Hematopoietic multipotent progenitor cell (in vitro differentiated cells): ENCODE data around the gene GFI1B.

DNA sequence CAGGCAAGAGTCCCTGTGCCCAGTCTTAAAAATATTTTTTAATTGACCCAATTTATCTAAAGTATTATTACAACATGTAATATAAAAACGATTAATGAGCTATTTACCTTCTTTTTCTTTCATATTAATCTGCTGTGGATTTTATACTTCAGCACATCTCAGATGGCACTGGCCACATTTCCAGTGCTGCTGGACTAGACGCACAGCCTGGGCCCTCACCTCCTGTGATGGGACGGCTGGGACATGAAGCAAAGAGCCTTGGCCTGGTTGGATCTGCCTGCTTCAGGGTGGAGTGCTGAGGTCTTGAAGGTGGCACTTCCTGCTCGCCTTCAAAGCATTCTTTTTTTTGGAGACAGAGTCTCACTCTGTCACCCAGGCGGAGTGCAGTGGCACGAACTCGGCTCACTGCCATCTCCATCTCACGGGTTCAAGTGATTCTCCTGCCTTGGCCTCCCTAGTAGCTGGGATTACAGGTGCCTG is 73.2 kb downstream of the RAPGEF1 start:
- CAGE, long polyA plus RNA = no peak

DNA sequence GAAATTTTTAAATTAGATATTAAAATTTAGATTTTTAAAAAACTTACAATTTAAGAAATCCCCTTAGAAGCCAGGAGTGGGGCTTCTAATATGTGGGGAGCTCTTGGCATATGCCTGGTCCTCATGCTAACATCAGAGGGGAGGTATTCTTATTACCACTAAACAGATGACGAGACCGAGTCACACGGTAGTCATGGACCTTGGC is 71.6 kb downstream of the RAPGEF1 start:
- CAGE, long polyA plus RNA = no peak

DNA sequence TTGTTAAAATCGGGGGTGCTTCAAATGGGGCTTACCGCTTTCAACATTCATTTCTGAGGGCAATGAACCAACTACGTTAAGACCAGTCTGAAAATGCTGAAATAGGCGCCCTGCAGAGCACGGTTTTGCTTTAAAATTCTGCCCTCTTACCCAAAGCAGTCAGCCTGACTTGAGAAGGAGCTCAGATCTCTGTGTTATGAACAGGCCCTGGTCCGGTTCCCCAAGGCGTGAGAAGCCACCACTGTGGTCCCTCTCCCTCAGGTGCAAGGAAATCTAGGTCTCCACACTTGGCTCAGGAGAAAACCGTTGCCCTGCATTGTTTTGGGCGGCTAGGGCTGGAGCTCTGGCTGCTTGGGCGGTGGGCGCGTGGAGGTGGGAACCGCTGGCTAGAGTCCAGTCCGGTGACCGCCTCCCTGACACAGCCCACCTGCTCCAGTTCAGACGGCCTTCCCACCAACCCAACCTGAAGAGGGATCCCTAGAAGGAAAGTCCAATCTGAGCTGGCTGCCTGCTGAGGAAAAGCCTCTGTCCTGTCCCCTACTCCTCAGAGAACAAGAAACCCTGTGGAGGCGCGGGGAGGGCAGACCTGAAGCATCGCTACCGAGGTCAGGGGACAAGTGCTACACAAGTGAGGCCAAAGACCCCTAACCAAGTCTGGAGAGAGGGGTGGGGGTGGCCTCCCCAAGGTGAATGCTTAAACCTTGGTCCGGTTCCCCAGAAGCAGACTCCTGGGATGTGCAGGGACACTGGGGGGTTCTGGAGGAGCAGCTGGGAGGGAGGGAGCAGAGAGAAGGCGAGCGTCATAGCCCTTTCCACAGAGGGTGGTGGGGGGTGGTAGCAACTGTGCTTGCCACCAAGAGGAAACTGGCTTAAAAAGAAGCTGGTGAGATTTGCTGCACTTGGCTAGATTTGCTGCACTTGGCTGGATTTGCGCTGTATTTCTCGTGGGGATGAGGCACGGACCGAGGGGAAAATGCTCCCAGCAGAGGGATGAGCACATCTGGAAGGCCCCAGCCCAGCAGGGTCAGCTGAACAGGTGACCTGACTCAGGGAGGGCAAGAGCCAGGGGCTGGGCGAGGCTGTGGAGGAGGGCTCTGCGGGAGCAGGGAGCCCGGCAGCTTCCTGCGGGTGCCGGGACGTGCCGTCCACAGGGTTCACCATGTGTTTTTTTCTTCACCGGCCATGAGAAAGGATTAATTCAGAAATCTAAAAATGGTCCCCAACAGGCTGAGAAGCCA is 65.2 kb downstream of the RAPGEF1 start:
- CAGE, long polyA plus RNA = no peak

DNA sequence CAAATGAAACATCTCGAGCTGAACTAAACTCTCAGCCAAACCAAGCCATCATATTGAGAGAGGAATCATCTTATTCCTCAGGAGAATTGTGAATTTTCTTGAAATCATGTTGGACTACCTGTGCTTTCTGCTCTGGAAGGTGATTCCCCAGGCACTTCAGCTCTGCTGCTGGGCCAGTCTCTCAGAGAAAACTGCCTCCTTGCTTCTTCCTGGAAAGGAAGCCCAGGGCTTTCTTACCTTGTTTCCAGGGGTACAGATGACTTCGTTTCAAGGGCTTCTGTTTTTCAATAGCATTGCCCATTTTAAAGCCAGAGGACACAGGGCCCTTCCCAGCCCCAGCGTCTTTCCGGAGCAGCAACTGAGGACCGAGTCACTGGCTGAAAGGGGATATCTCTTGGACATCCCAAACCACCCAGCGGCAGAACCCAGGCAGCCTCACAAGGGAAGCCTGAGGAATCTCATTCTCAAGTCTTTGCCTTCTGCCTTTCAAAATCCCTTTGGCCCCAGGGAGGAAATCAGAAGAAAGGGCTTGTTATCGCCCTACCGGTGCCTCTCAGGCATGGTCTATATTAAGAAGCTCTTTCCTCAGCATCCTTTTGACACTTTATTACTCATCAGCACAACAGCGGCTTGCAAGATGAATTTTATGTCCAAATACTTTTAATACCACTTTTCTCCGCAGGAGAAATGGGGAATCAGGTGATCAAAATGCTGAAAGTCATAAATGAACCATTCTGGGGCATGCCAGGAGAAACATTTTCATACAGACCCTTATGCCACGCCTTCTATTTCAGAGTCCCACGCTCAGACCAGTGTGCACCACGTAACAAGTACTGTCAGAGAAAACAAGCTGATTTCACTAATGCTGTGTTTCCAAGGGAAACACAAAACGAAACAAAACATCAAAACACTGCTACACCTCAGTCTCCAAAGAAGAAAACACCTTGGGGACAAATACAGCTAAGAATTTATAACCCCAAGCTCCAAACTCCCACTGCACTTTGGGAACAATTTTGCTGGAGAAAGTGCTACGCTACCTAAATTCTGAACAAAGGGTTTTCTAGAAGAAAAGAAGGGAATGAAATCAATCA is 30.1 kb downstream of the RAPGEF1 start:
- CAGE, long polyA plus RNA = no peak

DNA sequence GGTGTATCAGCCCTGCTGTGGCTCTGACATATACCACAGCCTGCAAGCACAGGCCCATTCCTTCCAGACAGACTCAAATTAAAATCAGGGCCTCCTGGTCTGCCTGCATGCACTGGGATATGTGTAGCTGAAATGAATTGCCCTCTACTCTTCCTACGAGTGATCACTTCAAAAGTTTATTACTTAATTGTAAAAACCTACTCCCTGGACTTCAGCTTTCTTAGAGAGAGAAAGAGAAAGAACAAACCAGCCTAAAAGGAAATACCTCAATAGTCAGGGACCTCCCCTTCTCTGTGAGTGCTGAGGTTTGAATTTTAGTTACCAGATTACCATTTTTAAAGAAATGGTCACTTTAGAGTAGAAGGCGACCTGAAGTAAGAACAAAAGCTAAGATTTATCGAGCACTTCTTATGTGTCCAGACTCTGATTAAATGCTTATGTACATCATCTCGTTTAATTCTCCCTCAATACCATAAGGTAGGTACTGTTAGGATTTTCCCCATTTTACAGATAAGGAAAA is 11.4 kb downstream of the RAPGEF1 start:
- CAGE, long polyA plus RNA = no peak

DNA sequence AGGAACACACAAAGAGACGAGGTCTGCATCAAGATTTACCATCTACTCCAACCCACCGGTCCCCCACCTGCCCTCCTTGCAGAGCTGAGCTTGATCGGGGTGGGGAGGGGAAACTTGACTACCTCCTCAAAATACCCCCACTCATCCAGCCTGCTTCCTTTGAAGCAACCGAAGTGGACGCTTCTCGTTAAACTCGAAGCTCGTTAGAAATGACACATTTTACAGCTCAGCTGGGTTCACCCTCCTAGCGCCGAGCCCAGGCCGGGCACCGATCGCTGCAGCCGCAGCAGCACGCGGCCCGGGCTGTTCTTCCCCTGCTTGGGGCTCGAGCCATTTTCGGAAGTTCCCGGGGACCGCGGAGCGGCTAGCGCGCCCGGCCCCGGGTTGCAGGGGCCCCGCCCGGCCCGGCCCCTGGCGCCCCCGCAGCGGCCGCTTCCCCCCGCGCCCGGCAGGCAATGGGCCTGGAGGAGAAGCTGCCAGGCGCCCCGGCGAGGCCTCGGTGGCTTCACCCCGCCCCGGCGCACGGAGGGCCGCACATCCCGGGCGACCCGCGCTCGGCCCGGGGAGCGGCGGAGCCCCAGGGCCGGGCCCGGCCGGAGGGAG is 630 bp downstream of the RAPGEF1 start:
- CAGE, long polyA plus RNA = no peak

- CAGE, long polyA plus RNA = no peak
Measured at GRCh38 chr9:131874944-131875351, 135.1 kb upstream of the RAPGEF1 start.

DNA sequence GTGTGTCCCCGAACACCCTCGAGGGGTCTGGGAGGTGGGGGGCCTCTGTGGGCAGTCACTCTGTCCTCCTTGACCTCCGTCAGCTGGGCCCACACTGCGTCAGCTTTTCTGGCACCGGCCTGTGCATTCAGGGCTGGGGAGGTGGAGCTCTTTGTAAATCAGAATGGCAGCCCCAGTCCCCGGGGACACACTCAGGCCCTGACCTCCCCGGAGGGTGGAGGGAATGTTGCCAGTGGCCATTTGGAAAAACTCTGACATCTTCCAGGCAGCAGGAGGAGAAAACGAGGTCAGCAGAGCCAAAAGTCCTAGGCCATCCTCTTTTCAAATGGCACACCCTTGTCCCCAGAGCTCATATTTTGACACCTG is 83.3 kb downstream of the NTNG2 start:
- CAGE, long polyA plus RNA = no peak

DNA sequence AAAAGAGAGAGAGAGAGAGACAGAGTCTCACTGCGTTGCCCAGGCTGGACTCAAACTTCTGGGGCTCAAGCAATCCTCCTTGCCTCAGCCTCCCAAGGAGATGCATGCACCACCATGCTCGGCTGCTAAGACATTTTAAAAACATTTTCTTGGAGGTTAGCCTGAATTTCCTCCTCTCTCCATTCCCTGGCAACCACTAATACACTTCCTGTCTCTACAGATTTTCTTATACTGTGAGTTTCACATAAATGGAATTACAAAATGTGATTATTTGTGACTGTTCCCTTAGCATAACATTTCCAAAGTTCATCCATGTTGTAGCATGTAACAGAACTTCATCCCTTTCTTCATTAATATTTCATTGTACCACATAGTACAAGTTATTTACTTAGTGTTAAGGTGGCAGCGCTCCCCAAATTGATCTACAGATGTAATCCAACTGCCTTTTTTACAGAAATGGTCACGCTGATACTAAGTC is 82.3 kb downstream of the SETX start:
- CAGE, long polyA plus RNA = no peak

DNA sequence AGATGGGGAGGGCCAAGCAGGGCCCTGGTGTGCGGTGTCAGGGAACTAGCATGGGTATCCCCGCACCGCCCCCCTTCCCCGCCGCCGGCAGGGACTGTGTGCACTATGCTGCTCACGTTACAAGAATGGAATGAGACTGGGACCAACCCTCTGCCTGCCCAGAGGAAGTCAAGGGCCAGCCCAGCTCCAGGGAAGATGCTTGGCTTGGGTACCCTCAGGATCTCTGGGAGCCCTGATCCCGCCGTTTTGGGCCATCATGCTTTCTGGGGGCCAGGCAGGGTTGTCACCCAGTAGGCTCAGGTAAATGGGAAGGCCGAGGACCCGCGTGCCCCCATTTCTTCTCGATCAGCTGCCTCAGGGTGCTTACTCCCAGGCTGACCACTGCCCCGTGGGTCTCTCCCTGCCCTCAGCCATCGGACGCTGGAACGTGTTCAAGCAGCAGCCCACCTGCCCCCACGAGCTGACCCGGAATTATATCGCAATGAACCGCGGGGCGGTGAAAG is 83.4 kb upstream of the BARHL1 start:
- CAGE, long polyA plus RNA = no peak

DNA sequence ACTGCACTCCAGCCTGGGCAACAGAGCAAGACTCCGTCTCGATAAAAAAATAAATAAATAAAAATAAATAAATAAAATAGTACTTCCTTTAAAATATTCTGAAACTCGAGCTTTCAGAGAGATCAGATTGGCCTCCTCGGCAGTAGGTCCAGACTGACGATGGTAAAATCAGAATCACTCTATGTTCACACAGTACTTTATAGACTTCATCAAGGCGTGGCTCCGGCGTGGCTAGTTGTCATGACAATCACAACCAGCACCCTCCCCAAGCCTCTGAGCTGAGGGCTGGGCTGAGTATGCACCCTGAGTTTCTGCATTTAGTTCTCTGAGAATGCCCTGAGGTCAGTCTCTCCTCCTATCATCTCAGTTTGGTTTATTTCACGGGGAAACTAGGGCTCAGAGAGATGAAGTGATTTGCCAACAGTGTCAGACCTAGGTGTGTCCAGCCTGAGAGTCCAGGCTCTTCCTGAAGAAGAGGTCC is 43.3 kb upstream of the BARHL1 start:
- CAGE, long polyA plus RNA = no peak

DNA sequence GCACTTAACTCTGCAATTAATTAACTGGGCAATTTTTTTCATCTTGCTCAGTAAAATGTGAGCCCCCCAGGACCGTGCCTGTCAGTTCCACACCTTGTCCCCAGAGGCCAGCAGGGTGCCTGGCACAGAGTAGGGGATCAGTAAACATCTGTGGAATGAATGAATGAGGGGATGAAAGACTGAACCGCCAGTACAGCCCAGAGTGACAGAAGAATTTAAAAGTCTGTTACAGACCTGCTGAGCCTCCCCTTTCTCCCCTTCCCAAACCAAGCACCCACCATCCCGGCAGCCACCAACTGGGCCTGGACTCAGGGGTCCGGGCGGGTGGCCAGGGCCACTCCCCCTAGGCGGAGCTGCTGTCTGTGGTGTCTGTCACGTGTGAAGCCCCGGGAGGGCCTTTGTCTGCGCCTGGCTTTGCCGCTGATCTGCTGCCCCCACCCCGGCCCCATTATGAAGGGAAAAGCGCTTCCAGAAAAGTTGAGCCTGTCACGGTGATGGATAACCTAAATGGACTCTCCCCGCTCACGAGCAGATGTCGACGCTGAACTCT is 36.4 kb upstream of the BARHL1 start:
- CAGE, long polyA plus RNA = no peak

DNA sequence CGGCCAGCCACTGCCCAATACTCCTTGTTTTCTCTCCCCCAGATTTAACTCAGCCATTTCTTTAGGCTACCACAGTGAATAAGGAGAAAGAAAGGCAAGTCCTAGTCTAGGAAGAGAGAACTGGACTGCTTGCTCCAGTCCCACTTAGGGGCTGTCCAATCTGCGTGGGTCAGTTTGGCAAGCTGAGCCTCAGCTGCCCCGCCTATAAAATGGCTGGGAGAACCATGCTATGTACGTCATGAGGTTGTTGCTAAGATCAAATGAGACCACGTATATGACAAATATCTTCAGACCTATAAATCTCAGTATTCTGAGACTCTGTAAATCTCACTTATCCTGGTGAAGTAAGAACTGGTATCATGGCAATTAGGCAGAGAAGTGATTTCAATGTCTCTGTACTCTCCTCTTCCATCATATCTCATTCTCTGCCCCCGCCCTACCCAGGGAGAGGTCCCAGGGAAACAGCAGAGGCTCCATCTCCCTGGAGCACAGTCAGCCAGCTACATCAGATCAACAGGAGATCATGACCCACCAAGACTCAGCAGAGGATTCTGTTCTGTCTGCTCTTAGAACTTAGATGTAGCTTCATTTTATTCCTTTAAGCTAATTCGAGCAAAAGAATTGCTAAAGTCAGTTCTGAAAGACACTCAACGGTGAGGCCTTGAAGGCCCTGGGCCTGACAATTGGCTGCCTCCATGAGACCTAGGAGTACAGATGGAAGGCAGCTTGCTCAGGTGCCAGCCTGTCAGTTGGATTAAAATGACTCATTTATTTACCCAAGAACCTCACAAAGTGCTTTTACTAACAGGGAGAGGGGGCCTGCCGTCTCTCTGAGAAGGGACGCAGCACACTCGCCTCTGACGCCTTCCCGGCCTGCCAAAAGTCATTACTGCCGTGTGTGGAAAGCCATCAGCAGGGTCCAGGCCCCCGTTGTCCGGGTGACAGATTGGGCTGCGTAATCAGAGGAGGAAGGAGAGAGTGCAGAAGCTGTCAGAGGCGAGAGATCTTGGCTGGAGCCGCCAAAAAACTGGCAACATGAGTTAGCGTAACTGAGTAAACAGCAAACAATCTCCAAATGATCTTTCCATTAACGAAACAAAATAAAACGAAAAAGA is 32.7 kb downstream of the DDX31 start:
- CAGE, long polyA plus RNA = no peak

GRCh38 chr9:132731241-132731574 is 60.9 kb downstream of the GTF3C4 start:
- CAGE, long polyA plus RNA = no peak

- CAGE, long polyA plus RNA = no peak
Measured at GRCh38 chr9:132871093-132871910, 6.8 kb downstream of the AK8 start.

DNA sequence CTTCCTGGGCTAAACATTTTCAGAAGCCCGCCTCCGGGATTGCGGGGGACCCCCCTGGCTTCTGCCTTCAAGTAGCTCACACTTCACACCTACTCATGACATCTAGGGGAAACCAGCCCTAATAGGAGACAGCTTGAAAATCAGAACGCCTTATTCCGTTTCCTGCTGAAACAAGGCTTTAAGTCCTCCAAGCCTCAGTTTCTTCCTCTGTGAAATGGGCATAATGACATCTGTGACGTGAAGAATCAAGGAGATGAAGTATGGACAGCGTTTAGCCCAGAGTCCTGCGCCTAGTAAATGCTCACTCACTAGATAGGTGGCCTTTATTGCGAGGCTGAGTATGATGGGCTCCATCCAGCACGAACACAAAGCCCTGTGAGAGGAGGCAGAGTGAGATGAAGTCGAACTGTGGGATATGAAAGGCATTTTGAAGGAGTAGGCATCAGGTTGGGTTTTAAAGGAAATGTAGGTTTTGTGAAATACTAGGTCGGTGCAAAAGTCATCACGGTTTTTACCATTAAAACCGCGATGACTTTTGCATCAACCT is 881 bp upstream of the TSC1 start:
- CAGE, long polyA plus RNA = no peak

GRCh38 chr9:132978425-132978888 is at the start of gene GFI1B:
Gene GFI1B, plus strand, starts transcription at chr9:132978694.
- CAGE, long polyA plus RNA = start-site peak on the plus strand at chr9:132978705-132978728, 23 reads

DNA sequence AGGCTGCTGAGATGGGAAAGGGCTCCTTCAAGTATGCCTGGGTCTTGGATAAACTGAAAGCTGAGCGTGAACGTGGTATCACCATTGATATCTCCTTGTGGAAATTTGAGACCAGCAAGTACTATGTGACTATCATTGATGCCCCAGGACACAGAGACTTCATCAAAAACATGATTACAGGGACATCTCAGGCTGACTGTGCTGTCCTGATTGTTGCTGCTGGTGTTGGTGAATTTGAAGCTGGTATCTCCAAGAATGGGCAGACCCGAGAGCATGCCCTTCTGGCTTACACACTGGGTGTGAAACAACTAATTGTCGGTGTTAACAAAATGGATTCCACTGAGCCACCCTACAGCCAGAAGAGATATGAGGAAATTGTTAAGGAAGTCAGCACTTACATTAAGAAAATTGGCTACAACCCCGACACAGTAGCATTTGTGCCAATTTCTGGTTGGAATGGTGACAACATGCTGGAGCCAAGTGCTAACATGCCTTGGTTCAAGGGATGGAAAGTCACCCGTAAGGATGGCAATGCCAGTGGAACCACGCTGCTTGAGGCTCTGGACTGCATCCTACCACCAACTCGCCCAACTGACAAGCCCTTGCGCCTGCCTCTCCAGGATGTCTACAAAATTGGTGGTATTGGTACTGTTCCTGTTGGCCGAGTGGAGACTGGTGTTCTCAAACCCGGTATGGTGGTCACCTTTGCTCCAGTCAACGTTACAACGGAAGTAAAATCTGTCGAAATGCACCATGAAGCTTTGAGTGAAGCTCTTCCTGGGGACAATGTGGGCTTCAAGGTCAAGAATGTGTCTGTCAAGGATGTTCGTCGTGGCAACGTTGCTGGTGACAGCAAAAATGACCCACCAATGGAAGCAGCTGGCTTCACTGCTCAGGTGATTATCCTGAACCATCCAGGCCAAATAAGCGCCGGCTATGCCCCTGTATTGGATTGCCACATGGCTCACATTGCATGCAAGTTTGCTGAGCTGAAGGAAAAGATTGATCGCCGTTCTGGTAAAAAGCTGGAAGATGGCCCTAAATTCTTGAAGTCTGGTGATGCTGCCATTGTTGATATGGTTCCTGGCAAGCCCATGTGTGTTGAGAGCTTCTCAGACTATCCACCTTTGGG is 10.8 kb upstream of the GTF3C5 start:
- CAGE, long polyA plus RNA = no peak

- CAGE, long polyA plus RNA = no peak
Measured at GRCh38 chr9:133050644-133051346, 11.0 kb upstream of the CEL start.

DNA sequence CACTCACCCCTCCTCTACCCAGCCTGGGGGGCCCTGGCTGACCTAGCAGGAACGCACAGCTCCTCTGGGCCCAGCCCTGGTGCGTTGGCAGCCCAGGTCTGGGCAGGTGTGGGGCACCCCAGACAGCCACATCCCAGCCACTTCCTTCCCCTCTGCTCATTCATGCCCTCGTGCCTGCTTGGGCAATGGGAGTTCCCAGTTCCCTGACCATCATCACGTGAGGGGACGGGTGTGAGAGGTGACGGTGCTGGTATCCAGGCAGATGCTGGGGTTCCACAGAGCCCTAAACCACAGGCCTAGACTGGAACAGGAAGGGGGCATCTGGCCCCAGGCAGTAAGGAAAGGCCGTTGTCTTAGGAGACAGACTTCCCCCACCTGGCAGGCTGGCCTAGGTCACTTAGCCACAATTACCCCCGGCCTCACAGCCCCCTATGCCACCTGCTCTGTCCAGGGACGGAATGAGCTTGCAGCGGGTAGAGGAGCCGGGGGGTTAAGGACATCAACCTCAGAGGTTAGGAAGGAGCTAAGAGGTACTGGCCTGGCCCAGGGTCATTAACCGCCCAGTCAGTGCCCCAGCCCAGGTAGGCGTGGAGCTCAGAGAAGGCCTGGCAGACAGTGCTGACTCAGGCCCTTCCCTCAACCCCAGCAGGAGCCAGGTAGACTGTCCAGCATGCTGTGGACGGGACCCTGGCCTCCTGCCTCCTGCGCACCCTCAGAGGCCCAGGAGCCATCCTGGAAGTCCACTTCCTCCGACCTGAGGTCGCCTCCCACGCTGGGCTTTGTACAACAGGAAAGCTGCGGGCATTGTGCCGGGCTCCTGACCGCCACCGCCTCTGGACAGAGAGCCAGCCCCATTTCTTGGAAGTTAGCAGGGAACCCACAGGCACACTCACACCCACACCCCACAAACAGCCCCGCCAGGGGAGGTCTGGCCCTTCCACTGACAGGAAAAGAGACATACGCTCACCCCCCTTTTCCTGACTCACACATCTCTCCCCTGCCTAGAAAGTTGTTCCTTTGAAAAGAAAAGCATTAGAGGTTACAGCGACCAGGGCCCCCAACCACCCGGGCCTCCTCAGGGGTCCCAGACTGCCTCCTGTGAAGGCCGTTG is 8.0 kb downstream of the RALGDS start:
- CAGE, long polyA plus RNA = no peak